Heart left ventricle (tissue), 7 donors: Measurements from ENCODE around the gene CELF4.

- PRO-cap, 6 experiments, result no peak in any of the 6 experiments
- RAMPAGE, long total RNA, 2 experiments, result no peak in any of the 2 experiments
- RRBS, result no CpG with 5 or more reads among the region's 14 CpGs
These were observed 891 bp downstream of the INO80C start for GRCh38 chr18:35496669-35497468.

GRCh38 chr18:35498523-35498861 is 732 bp upstream of the INO80C start:
- PRO-cap, 6 experiments, result no peak in any of the 6 experiments
- RAMPAGE, long total RNA, 2 experiments, result no peak in any of the 2 experiments
- RRBS, result no CpG with 5 or more reads among the region's 11 CpGs

DNA sequence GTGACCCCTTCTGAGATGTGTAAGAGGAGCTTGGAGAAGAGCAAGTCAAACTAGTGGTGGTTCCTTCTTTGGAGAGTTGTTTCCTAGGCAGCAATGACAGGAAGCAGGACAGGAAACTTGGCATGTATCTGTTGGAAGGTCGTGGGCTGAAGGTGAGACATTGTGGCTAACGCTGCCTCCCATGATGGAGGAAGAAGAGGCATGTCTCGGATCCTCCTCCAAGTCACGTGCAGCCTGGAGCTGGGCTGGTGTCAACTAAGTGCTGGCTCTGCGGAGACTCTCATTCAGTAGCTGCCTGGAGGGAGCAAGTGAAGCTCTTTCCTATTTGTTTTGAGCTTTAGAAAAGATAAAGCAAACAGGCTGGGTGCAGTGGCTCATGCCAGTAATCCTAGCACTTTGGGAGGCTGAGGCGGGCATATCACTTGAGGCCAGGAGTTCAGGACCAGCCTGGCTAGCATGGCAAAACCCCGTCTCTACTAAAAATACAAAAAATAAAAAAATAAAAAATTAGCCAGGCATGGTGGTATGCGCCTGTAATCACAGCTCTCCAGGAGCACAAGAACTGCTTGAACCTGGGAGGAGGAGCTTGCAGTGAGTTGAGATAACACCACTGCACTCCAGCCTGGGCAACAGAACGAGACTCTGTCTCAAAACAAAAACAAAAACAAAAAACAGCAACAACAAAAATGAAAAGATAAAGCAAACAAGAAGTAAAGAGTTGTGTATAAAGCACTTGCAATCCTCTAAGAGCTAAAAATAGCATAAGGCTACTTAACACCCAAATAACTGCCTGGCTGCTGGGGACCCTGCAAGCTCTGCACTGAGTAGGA is 28.2 kb upstream of the INO80C start:
- PRO-cap, 6 experiments, result peak in 5 of 6 experiments; most common plus-strand start position 283 of the sequence (in 3)
- RAMPAGE, long total RNA, 2 experiments, result no peak in any of the 2 experiments
- RRBS, result no CpG with 5 or more reads among the region's 9 CpGs

DNA sequence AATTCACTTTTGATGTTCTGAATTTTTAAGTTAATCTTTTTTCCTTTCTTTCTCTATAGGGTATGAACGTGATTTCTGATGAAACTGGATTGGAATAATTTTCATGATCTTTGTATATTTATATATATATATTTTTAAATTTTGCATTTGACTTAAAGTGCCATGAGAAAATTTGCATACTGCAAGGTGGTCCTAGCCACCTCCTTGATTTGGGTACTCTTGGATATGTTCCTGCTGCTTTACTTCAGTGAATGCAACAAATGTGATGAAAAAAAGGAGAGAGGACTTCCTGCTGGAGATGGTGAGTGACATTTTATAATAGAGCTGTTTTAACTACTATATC is 72.9 kb downstream of the GALNT1 start:
- PRO-cap, 6 experiments, result no peak in any of the 6 experiments
- RAMPAGE, long total RNA, 2 experiments, result no peak in any of the 2 experiments
- RRBS, result no CpG with 5 or more reads among the region's 1 CpG

DNA sequence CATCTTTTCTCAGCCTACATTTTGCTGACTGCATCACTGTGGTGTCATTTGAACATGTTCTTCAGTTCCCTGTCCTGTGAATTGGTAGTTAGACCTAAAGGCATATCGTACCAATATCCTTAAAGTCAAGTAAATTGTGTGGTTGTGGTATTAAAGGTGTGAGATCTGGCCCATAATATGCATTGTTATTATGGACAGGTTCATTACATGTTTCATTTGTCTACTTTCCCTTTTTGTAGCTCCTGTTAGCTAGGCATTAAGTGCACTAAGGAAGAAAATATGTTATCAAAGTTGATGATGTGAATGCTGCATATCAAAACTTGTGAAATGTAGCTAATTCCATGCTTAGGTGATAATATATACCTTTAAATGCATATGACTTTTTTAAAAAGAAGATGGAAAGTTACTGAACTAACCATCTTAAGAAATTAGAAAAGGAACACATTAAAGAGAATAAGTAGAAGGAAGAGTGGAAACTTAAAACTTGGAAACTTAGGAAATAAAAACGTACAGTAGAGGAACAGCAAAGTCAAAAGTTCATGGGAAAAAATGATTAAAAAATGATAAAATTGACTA is 86.3 kb downstream of the GALNT1 start:
- PRO-cap, 6 experiments, result no peak in any of the 6 experiments
- RAMPAGE, long total RNA, 2 experiments, result no peak in any of the 2 experiments
- RRBS, result no CpG with 5 or more reads among the region's 2 CpGs

DNA sequence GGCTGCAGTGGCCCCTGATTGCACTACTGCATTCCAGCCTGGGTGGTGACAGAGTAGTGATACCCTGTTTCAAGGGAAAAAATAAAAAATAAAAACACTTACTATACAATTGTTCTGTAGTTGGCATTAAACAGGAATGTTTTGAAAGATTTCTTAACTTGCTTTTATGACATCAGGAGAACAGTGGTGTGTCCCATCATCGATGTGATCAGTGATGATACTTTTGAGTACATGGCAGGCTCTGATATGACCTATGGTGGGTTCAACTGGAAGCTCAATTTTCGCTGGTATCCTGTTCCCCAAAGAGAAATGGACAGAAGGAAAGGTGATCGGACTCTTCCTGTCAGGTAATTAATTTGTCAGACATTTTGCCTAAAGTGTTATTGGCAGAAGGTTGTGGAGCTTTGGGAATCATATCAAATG is 105.3 kb downstream of the GALNT1 start:
- PRO-cap, 6 experiments, result no peak in any of the 6 experiments
- RAMPAGE, long total RNA, 2 experiments, result no peak in any of the 2 experiments
- RRBS, result no CpG with 5 or more reads among the region's 3 CpGs

- PRO-cap, 6 experiments, result no peak in any of the 6 experiments
- RAMPAGE, long total RNA, 2 experiments, result no peak in any of the 2 experiments
- RRBS, result no CpG with 5 or more reads among the region's 6 CpGs
These were observed 21.9 kb upstream of the MOCOS start for GRCh38 chr18:36165378-36165778.

DNA sequence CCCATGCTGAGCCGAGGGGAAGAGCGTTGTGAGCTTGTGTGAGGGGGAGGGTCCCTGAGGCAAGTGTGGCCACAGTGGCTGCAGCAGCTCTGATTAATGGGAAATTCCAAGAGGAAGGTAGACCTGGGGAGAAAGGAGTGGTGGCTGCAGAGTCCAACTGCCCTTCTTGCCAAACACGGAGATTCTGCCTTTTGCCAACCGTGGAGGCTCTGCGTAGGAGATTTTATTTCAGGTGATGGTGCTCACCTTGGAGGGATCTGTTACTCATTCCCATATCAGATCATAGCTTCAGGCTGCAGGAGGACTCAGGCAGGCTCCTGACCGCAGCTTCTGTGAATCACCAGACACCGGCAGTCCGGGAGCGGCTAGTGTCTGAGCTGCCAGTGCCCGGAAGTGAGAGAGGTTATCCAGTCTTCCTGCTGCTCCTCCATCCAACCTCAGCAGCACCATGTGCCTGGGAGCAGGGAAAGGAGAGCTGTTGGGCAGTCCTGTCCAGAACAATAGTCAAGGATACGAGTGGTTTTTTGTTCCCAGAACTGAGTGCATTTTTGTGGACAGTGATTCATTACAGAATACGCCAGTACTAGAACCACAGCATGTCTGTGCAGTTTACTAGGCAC is 11.8 kb downstream of the FHOD3 start:
- PRO-cap, 6 experiments, result no peak in any of the 6 experiments
- RAMPAGE, long total RNA, 2 experiments, result no peak in any of the 2 experiments
- RRBS, result no CpG with 5 or more reads among the region's 12 CpGs

DNA sequence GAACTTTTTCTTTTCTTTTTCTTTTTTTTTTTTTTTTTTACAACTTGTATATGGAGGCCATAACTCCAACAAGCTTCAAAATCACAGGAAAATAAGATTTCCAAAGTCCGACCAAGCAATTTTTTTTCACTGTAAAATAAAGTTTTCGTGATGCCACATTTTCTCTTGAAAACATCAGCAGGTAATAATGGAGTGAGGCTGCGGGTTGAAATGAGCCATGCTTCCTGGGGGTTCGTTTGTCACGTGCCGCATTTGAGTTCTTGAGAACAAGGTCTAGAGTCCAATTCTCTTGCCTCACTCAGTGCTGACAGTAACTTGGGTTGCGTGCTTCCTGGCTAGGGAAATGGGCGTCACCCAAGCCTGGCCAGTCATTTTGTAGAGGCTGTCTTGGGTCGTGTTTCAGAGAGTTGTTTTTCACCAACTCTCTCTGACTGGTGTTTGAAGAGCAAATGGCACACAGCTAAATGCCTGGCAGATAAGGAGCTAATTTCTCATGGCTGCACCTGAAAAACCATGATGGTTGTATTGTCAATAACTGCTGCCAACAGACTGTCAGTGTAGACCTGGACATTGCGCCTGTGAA is 195.8 kb downstream of the FHOD3 start:
- PRO-cap, 6 experiments, result peak in 1 of 6 experiments; most common plus-strand start position 430 of the sequence (in 1); most common minus-strand start position 303 of the sequence (in 1)
- RAMPAGE, long total RNA, 2 experiments, result no peak in any of the 2 experiments
- RRBS, result no CpG with 5 or more reads among the region's 10 CpGs

DNA sequence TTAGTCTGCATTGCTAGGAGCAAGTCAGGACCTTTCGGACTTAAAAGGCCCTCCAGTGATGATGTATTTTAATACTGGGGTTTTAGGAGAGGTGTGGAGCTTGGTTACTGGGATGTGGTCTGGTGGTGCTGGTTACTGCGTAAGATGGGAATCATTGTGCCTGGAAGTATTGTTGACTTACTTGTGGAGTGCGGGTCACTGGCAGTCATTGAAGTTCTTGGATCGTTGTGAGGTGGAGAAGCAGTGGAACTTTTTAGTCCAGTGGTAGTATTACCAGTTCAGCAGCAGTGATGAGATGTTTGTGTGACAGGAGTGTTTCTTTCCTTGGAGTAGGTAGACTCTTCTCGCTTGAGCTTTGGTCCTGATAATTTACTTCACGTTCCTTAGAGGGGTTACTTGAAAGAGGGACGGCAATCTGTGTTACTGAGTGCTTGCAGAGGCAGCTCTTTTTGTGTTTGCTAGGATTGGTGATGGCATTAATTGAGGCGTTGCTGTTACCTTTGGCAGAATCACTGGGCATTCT is 761 bp downstream of the KIAA1328 start:
- PRO-cap, 6 experiments, result no peak in any of the 6 experiments
- RAMPAGE, long total RNA, 2 experiments, result no peak in any of the 2 experiments
- RRBS, result no CpG with 5 or more reads among the region's 8 CpGs

GRCh38 chr18:37253161-37253807 is 312.3 kb downstream of the CELF4 start:
- PRO-cap, 6 experiments, result no peak in any of the 6 experiments
- RAMPAGE, long total RNA, 2 experiments, result no peak in any of the 2 experiments
- RRBS, result 9% methylated on average over 16 of the region's 35 CpGs

- PRO-cap, 6 experiments, result no peak in any of the 6 experiments
- RAMPAGE, long total RNA, 2 experiments, result no peak in any of the 2 experiments
- RRBS, result no CpG with 5 or more reads among the region's 10 CpGs
These were observed 266.0 kb downstream of the CELF4 start for GRCh38 chr18:37299439-37300189.

GRCh38 chr18:37403191-37403711 is 162.3 kb downstream of the CELF4 start:
- PRO-cap, 6 experiments, result peak in 1 of 6 experiments; most common plus-strand start chr18:37403486 (in 1); most common minus-strand start chr18:37403304 (in 1)
- RAMPAGE, long total RNA, 2 experiments, result no peak in any of the 2 experiments
- RRBS, result no CpG with 5 or more reads among the region's 14 CpGs

GRCh38 chr18:37565380-37566343 is at the start of gene CELF4:
Gene CELF4 (minus strand): TSS chr18:37565798.
- PRO-cap, 6 experiments, result peak in 6 of 6 experiments; most common plus-strand start chr18:37566277 (in 6)
- RAMPAGE, long total RNA, 2 experiments, result no peak in any of the 2 experiments
- RRBS, result 1% methylated on average over 30 of the region's 84 CpGs

DNA sequence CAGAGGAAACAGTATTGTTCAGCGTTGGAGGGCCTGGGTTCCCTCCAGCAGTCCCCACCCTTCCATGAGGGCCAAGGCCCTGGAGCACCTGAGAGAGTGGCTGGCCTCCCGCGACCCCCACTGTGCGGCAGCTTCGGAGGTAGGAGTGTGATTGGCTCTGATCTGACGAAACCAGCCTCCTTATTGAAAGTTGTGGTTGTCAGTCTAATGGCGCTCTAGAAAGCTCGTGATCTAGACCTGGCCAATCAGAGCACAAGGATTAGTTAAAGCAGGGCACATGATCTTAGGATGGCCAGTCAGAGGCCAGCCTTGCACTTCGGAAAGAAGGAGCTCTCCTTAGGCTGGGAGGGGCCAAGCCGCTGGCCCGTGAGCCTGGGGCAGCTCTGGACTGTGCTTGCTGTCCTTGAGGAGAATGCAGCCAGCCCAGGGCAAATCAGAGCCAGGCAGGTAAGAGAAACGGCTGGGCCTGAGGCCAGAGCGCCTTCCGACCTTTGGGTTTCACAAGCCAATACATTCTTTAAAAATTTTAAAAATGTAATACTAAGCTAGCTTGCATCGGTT is 104.6 kb upstream of the CELF4 start:
- PRO-cap, 6 experiments, result no peak in any of the 6 experiments
- RAMPAGE, long total RNA, 2 experiments, result no peak in any of the 2 experiments
- RRBS, result no CpG with 5 or more reads among the region's 15 CpGs

- PRO-cap, 6 experiments, result no peak in any of the 6 experiments
- RAMPAGE, long total RNA, 2 experiments, result no peak in any of the 2 experiments
These were observed 1159.8 kb upstream of the CELF4 start for GRCh38 chr18:38725522-38725721.

GRCh38 chr18:38988811-38989124 is 1423.2 kb upstream of the CELF4 start:
- PRO-cap, 6 experiments, result no peak in any of the 6 experiments
- RAMPAGE, long total RNA, 2 experiments, result no peak in any of the 2 experiments

- PRO-cap, 6 experiments, result no peak in any of the 6 experiments
- RAMPAGE, long total RNA, 2 experiments, result no peak in any of the 2 experiments
- RRBS, result no CpG with 5 or more reads among the region's 3 CpGs
These were observed 1034.4 kb upstream of the PIK3C3 start for GRCh38 chr18:40920645-40921070.

DNA sequence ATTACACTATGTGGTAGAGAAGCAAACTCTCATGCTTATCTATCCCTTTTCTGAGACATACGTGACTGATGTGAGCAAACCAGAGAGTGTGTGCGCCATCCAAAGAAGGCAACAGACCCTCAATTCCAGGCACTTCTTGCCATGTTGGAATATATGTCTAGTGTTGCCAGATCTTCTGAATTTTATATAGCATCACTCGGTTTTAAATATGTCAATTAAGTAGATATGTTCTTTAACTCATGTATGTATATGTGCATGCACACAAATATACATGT is 207.6 kb downstream of the PIK3C3 start:
- PRO-cap, 6 experiments, result no peak in any of the 6 experiments
- RAMPAGE, long total RNA, 2 experiments, result no peak in any of the 2 experiments
- RRBS, result no CpG with 5 or more reads among the region's 3 CpGs

DNA sequence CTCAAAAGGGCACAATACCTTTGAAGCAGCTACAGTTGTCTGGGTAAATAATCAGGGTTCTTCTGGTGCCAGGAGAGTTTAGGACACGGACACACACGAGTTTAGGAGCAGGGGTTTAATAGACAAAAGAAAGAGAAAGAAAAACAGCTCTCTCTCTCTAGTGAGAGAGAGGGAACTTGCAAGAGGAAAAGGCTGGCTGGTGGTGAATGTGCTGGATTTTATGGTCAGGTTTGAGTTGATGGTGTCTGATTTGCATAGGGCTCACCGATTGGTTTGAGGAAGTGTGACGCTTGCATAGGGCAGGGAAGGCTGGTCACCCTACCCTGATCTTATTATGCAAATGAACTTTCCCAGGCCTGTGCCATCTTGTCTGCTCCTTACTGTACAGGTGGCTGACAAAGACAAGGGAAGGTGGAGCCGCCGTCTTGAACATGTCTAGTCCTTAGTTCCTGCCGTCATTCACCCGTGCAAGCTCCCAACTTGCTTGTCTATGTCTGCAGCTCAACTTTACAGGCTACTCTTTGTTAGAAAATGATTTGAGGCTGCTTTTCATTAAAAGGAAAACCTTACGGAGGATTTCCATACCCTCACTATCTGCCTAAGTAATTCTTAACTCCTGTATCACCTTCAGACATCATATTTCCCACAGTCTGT is 408.8 kb downstream of the RIT2 start:
- PRO-cap, 6 experiments, result no peak in any of the 6 experiments
- RAMPAGE, long total RNA, 2 experiments, result no peak in any of the 2 experiments
- RRBS, result no CpG with 5 or more reads among the region's 9 CpGs